SK-N-DZ (cell line): Measurements from ENCODE around the genes RNF10, CABP1 and UNC119B.

DNA sequence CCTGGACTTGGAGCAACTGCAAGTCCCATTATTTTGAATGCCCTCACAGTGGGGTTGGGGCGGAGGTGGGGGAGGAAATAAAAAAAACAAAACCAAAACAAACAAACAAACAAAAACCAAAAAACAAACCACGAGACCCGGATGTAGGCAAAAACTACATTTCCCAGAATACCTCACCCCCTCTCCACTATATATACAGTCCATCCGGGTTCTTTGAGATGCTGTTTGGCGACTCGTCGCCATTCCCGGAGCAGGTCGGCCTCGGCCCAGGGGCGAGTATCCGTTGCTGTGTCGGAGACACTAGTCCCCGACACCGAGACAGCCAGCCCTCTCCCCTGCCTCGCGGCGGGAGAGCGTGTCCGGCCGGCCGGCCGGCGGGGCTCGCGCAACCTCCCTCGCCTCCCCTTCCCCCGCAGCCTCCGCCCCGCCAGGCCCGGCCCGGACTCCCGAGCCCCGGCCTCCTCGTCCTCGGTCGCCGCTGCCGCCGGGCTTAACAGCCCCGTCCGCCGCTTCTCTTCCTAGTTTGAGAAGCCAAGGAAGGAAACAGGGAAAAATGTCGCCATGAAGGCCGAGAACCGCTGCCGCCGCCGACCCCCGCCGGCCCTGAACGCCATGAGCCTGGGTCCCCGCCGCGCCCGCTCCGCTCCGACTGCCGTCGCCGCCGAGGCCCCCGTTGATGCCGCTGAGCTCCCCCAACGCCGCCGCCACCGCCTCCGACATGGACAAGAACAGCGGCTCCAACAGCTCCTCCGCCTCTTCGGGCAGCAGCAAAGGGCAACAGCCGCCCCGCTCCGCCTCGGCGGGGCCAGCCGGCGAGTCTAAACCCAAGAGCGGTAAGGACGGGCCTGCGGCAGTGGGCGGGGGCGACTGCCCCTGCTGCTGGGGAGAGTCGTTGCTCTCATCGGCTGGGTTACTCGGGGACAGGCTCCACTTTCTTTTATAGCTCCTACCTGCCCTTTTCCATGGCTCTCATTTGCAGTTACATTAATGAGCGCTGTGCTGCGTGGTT, at the start of gene RNF10:
Gene RNF10, plus strand, starts transcription at position 221 of the 1,009 bp plus-strand sequence.
RAMPAGE:
- cytosol, long total RNA, result no peak
- nucleus, long total RNA, result no peak

RAMPAGE:
- cytosol, long total RNA, result no peak
- nucleus, long total RNA, result no peak
Measured at GRCh38 chr12:120563211-120563745, 17.9 kb downstream of the POP5 start.

RAMPAGE:
- cytosol, long total RNA, result no peak
- nucleus, long total RNA, result no peak
Measured at GRCh38 chr12:120564913-120565305, 16.3 kb downstream of the POP5 start.

DNA sequence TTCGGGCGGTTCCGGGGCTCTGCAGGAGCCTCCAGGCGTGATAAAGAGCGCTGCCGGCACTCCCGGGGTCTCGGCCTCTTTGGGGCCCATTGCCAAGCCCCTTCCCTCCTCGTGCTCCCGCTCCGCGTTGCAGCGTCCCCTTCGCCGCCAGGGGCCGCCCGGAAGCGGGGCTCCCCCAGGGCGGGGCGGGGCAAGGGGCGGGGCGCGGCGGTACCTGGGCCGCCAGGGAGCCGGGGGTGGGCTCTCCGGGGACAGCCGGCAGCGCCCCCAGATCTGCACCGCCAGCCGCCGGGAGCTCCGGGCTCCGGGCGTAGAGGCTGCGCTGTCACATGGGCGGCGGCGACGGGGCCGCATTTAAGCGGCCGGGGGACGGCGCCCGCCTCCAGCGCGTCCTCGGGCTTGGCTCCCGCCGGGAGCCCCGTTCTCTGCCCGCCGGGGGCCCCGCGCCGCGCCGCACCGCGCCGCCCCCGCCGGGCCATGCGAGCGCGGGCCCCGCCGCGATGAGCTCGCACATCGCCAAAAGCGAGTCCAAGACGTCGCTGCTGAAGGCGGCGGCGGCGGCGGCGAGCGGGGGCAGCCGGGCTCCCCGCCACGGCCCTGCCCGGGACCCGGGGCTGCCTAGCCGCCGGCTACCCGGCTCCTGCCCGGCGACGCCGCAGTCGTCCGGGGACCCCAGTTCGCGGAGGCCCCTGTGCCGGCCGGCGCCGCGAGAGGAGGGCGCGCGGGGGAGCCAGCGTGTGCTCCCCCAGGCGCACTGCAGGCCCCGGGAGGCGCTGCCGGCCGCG, at the start of gene CABP1:
Gene CABP1, plus strand, starts transcription at position 270 of the 785 bp plus-strand sequence.
RAMPAGE:
- cytosol, long total RNA, result no peak
- nucleus, long total RNA, result no peak

DNA sequence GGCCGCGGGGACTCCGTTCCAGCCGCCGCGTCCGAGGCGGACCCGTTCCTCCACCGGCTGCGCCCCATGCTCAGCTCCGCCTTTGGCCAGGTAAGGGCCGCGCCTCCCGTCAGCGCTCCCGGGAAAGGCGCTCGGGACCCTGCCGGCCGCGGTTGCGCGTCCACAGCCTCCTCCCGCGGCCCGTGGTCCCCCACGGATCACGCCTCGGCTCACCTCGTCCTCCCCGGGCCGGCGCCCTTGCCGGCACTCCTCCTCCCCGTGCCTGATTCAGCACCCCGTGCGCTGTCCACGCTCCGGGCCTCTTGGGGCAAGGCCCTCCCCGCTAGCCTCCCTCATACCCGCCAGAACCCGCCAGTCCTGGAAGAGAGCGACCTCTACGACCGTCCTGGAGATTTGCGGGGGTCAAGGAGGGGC, 831 bp downstream of the CABP1 start:
RAMPAGE:
- cytosol, long total RNA, result no peak
- nucleus, long total RNA, result no peak

GRCh38 chr12:120651641-120652092, 11.2 kb downstream of the CABP1 start:
RAMPAGE:
- cytosol, long total RNA, result no peak
- nucleus, long total RNA, result no peak

DNA sequence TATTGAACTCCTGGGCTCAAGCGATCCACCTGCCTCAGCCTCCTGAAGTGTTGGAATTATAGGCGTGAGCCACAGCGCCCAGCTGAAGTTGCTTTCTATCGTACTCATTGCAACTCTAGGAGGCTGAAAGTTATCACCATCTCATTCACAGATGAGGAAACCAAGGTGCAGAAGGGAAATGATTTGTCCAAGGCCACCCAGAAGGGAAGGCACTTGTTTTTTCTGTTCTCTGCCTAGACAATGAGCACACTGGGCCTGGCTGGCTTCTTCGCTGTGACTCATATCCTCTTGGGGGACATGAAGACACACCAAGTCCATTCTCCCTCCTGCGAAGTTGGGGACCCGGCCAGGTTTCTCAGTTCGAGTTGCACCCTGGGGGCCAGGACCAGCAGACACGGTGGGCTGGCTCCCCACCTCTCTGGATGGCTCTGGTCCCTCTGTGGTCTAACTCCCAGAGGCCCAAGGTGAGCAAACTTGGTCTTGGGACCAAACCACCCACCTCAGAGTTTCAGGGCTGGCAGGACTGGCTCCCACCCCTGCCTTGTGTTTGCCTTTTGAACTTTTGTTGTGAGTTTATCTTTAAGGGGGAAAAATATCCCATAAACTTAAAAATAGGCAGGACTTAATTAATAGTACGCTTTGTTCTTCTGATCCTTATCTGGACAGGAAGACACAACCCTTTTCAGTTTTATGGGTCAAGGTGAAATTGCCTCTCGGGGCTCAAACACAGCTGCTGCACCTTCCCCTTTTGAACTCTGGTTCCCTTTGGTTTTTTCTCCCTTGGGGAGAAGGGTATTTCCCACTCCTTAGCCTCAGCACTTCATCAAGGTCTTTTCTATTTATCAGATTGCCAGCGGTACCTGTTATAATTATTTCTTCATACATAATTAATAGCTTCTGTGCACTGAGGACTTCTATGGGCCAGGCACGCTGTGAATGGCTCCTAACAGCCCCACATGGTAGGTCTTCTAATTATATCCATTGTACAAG, 9.0 kb upstream of the MLEC start:
RAMPAGE:
- cytosol, long total RNA, result no peak
- nucleus, long total RNA, result no peak

DNA sequence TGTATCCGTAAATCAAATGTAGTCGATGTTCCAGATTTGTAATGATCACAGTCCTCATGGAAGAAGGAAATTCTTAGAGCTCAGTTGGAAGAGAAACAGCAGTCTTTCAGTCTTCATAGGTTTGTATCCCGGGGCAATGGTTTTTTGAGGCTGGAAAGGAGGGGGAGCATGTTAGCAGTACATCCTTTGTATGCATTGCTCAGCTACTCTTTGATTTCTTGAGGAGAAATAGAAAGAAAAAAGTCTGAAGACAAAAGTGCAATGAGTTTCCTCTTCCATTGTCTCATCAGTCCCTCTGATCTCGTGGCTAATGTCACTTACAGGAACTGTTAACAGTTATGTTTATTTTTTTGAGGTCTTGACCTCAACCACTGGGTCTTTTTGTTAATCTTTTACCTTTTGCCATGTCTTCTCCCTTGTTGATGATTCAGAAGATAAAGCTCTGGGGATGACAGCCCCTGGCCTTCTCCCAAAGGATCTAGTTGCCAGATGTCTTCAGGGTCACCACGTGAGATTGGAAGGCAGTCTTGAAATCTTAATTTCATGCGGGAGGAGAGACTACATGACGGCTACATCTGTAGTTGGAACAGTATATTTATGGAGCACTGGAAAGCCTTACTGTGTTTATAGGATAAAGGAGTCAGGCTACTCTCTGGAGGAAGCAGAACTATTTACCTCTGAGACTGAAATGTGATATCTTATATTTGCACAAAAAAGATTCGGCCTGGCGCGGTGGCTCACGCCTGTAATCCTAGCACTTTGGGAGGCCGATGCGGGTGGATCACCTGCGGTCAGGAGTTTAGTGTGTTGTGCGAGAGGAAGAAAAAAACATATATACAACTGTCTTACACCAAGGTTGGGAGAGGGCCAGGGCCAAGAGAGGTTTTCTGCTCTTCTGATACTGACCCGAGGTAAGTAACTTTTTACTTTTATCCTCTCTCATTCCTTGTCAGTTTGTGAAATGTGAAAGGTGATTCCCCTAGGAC, 5.6 kb downstream of the MLEC start:
RAMPAGE:
- cytosol, long total RNA, result no peak
- nucleus, long total RNA, result no peak

DNA sequence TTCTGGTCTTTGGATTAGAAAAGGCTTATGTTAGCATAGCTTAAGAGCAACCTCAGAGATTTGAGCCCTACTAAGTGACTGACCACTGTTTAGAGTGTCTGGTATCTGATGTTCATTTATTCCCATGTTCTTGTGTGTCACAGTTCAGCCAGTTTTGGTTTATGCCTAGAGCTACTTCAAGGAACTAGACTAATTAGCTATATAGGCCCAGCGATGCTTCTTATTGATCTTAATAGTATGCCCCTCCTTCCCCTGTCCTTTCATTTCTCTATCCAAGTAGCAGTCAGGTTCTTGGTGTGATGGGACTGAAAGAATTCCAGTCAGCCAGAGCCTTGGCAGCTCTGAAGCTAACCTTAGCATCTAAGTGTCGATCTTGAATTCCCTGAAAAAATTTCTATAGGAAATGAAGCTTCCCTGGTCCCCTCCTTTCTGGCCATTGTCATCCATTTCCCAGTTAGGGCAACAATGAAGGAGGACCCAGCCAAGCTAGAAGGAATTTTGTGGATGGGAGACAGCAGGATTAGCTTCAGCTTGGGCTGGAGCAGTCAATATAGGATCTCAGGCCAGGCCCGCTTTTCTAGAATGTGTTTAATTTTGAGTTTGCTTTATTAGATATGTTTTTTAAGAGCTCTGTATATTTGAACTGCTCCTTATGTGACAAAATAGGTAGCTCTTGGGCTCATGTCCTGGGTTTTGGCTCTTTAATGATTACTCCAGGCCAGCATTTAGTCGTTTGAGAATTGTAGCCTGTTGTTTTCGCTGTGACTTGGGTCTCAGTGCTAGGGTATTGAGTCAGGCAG, 10.9 kb downstream of the MLEC start:
RAMPAGE:
- cytosol, long total RNA, result no peak
- nucleus, long total RNA, result no peak

RAMPAGE:
- cytosol, long total RNA, result no peak
- nucleus, long total RNA, result no peak
Measured at GRCh38 chr12:120709873-120710832, at the start of gene UNC119B. UNC119B (plus strand) TSS chr12:120710458.

DNA sequence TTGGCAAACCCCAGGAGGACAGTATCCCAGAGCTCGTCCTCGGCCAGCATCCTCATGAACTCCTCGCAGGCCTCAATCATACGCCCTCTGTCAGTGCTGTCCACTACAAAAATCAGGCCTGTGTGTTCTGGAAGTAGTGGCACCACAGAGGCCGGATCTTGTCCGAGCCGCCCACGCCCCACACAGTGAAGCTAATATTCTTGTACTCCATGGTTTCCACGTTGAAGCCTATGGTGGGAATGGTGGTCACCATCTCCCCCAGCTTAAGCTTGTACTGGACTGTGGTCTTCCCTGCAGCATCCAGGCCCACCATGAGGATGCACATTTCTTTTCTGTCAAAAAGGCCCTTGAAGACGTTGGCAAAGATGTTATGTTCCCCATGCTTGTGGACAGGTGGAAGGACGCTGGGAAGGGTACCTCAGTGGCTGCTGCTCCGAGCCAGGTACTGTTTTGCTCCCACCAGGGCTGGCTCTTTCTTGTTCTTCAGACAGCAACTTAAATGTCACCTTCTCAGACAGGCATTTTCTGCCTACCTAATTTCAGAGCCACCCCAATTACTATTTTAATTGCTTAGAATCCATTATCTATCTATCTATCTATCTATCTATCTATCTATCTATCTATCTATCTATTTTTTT, 58.8 kb downstream of the SPPL3 start:
RAMPAGE:
- cytosol, long total RNA, result no peak
- nucleus, long total RNA, result no peak

GRCh38 chr12:120874965-120875518, 29.1 kb downstream of the SPPL3 start:
RAMPAGE:
- cytosol, long total RNA, result no peak
- nucleus, long total RNA, result no peak

RAMPAGE:
- cytosol, long total RNA, result no peak
- nucleus, long total RNA, result no peak
Measured at GRCh38 chr12:120980179-120981423, 2.3 kb downstream of the HNF1A start.

DNA sequence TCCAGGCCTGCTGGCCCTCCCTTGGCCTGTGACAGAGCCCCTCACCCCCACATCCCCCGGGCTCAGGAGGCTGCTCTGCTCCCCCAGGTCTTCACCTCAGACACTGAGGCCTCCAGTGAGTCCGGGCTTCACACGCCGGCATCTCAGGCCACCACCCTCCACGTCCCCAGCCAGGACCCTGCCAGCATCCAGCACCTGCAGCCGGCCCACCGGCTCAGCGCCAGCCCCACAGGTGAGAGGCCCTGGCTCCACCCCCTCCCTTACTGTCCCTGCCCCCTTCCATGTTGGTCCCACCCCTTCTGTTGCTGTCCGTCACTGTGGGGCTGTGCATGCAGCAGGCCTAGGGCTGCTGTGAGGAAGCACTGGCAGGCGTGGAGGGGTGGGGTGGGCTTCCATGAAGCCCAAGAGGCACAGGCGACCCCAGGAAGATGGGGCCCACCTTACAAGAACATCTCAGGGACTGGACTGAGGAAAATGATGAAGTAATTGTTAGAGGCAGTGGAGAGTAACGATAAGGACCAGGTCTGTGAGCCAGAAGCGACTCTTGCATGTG, 16.8 kb downstream of the C12orf43 start:
RAMPAGE:
- cytosol, long total RNA, result no peak
- nucleus, long total RNA, result no peak

GRCh38 chr12:121047535-121047951, 8.5 kb upstream of the OASL start:
RAMPAGE:
- cytosol, long total RNA, result no peak
- nucleus, long total RNA, result no peak

GRCh38 chr12:121095751-121096394, 36.8 kb upstream of the P2RX7 start:
RAMPAGE:
- cytosol, long total RNA, result no peak
- nucleus, long total RNA, result no peak

DNA sequence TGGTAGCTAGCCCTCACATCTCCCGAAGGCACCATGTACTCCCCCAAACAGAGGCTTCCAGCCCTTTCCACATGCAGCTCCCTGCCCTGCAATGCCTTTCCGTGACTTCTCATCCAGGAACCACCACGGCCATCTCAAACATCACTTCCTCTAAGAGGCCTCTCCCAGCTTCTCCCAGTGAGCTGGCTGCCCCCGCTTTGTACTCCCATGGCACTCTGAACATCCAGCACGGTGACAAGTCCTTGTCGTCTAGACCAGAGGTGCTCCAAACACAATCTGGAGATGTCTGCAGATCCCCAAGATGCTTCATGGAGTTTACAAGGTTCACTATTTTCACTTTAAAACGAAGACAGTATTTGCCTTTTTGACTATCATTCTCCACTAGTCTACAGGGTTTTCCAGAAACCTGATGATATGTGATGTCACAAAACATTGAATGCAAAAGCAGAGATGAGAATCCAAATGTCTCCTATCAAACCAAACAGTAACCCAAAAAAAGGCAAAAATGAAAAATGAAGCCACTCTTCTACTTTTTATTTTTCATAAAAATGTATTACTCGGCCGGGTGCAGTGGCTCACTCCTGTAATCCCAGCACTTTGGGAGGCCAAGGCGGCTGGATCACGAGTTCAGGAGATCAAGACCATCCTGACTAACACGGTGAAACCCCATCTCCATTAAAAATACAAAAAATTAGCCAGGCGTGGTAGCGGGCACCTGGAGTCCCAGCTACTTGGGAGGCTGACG, 34.7 kb downstream of the CAMKK2 start:
RAMPAGE:
- cytosol, long total RNA, result no peak
- nucleus, long total RNA, result no peak

RAMPAGE:
- cytosol, long total RNA, result no peak
- nucleus, long total RNA, result no peak
Measured at GRCh38 chr12:121284608-121285319, 11.7 kb downstream of the CAMKK2 start.

DNA sequence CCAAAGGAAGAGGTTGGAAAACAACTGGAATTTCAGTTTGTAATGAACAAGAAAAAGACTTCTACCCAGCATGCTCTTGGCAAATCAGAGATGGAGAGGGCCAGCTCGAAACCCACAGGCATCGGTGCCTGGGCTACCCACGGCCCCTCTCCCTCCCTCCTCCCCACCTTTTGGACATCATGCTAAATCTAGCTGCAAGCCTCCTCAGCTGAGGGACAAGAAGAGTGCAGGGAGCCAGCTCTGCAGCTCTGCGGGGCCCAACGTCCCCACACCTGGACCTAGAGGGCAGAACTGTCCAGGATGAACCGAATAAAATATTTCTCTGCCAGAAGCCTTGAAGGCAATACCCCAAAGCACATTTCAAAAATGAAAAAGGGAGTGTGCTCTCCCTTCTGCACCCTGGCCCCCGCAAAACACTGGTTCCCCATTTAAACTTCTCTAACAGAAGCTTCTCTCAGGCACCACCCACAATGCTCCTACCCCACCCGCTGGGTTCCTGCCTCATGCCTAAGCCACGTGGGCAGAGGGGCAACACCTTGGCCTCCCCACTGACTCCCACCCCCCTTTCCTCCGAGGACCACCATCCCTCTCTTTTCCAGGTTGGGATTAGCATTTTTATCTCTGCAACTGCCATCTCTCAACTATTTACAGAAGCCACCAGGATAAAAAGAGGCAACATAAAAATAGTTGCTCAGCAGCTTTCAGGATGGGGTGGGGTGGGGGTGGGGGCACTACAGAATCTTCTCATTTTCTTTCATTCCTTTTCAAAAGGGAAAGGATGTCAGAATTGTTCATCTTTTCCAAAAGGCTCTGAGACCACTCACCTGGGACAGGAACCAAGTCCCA, 8.1 kb downstream of the CAMKK2 start:
RAMPAGE:
- cytosol, long total RNA, result no peak
- nucleus, long total RNA, result no peak

DNA sequence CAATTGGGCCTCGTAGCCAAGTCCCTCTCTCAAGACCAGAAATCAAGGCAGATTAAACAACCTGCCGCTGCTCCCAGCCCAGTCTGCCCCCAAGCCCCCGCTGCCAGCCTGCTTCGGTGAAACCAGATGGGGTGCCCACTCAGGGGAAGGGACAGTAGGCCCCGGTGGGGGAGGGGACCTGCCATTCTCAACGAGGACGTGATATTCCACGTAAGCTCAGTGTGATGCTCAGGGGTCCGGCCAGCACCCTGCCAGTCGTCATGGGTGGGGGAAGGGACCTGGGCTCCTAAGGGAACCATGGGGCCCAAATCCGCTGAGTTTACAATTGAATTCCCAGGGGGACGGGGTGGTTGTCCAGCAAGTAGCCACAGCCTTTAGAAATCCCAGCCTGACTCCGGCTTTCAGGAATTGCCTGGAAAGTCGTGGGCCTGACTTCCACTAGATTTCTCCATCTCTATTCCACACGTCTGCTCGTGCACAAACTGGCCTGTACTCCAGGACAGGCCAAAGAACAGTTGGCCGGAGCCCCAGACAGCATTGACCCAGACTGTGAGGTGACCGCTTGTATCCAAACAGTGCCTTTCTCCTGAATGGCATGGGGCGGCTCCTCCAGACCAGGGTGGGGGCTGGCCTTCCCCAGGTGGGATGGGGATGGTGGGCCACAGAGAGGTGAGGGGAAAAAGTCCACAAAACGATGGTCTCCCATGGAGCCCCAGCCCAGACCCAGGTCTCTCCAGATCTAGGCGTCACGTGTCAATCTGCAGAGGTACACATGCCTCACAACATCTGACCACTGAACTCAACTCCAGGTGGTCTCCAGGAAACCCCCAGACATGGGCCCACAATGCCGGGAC, 62.2 kb downstream of the KDM2B start:
RAMPAGE:
- cytosol, long total RNA, result no peak
- nucleus, long total RNA, result no peak